Heart left ventricle (tissue), 7 donors: ENCODE results near the gene MEST.

DNA sequence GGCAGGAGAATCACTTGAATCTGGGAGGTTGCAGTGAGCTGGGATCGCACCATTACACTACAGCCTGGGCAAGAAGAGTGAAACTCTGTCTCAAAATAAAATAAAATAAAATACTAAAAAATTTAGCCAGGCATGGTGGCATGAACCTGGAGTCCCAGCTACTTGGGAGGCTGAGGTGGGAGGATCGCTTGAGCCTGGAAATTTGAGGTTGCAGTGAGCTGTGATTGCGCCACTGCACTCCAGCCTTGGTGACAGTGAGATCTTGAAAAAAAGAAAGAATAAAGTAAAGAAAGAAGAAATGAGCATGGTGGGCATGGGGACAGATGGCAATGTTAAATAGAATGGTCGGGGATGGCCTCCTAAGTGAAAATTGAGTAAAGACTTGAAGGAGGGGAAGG, 26.4 kb upstream of the GARIN1A start:
- PRO-cap, 6 experiments = no peak in any of the 6 experiments
- RAMPAGE, long total RNA, 2 experiments = no peak in any of the 2 experiments
- RRBS = no CpG with 5 or more reads among the region's 4 CpGs

DNA sequence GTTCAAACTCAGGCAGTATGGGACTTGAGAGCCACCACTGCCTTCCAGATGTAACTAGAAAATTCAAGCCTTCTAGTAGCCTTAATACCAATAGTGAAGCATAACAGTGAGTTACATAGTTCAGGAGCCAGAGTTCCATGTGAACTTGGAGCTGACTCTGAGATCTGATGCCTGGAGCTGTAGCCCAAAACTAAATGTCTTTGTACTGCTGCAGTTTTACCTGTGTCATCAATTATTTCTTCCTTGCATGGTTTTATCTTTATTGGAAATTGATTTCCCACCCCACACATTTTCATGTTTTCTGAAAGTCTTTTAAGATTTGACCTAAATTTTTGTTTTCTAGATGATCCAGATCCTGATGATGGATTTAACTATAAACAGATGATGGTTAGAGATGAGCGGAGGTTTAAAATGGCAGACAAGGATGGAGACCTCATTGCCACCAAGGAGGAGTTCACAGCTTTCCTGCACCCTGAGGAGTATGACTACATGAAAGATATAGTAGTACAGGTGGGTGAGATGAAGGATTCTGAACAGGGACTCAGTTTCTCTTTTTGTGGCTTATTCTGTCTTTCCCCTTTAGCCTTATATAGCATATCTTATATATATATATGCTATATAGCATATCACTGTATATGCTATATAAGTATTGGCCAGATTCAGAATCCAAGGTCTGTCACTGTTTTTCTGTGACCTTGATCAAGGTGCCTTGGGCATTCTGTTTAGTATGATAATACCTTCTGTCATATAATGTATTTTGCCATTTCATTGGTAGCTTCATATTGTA, 16.9 kb downstream of the OPN1SW start:
- PRO-cap, 6 experiments = no peak in any of the 6 experiments
- RAMPAGE, long total RNA, 2 experiments = no peak in any of the 2 experiments
- RRBS = no CpG with 5 or more reads among the region's 1 CpG

DNA sequence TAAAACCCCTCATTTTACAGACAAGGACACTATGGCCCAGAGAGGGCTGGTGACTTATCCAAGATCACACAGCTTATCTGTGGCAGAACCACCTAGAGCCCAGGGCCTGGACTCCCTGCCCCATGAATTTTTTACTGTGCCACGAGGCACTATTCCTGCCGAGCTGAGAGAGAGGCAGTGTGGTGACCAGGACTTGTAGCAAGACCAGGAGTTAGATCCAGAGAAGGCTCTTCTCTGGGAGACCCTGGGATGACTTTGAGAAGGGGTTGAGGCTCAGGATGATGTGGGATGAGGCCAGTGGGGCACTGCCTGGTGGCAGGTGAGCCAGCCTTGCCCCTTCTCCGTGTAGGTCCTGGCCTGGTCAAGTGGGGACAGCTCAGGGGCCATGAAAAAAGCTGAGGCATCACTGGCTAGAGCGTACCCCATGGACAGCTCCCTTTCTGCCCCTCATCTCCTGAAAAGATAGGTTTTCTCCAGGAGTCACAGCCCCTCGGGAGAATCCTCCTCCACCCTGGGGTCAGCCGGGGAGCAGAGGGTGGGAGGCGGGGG, 5.7 kb downstream of the FLNC start:
- PRO-cap, 6 experiments = peak in 1 of 6 experiments; most common plus-strand start position 255 of the sequence (in 1)
- RAMPAGE, long total RNA, 2 experiments = no peak in any of the 2 experiments
- RRBS = no CpG with 5 or more reads among the region's 7 CpGs

- PRO-cap, 6 experiments = no peak in any of the 6 experiments
- RAMPAGE, long total RNA, 2 experiments = no peak in any of the 2 experiments
- RRBS = 58% methylated on average over 4 of the region's 24 CpGs
Measured at GRCh38 chr7:128883578-128884652, 17.8 kb downstream of the ATP6V1FNB start.

DNA sequence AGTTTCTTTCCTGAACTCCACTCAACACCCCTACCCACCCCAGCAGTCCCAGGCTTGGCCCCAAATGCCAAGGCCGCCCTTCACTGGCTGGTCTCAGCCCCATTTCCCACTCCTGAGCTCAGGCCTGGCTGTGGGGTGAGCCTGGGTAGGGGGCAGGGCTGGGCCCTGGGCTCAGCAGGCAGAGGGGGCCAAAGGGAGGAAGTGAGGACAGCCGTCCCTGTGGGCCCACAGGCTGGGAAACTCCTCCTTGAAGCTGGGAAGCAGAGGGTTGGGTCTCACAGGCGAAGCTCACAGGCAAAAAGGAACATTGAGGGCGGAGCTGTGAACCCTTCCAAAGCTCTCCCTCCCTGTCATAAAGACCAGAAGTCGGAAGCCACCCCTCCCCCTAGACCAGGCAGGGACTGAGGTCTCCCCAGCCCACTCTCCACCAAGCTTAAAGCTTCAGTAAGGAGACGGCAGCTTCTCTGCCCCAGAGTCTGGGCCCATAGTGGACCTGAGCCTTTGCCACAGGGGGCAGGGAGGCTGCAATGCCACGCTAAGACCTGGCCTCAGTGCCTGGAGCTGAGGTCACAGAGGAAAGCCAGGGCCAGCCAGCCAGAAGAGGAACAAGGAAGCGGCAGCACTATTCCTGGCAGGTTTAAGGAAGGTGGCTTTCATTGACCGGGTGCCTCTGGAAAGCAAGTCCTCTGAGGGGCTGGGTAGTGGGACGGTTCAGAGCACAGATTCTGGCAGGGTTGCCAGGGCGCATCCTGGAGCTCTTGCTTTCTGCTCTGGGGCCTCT, 1.0 kb upstream of the KCP start:
- PRO-cap, 6 experiments = peak in 2 of 6 experiments; most common plus-strand start position 362 of the sequence (in 2); most common minus-strand start position 306 of the sequence (in 1)
- RAMPAGE, long total RNA, 2 experiments = no peak in any of the 2 experiments
- RRBS = no CpG with 5 or more reads among the region's 11 CpGs

- PRO-cap, 6 experiments = no peak in any of the 6 experiments
- RAMPAGE, long total RNA, 2 experiments = no peak in any of the 2 experiments
- RRBS = 1% methylated on average over 10 of the region's 23 CpGs
Measured at GRCh38 chr7:128938385-128938815, 673 bp downstream of the IRF5 start.

DNA sequence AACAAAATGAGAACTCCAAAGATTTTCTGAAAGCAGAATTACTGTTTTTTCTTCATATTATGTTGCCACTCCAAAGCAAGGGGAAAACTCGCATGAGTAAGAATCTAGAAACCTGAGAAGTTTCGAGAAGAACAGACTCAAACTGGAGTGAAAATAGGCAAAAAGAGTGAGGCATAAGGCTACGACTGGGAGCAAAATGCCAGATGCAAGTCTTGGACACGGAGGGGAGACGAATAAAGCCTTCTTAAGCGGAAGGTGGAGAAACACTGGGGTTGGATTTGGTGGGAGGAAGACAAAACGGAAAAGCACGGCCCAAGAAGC, 911 bp downstream of the TNPO3 start:
- PRO-cap, 6 experiments = no peak in any of the 6 experiments
- RAMPAGE, long total RNA, 2 experiments = no peak in any of the 2 experiments
- RRBS = no CpG with 5 or more reads among the region's 8 CpGs

GRCh38 chr7:129188885-129189860, 740 bp downstream of the SMO start:
- PRO-cap, 6 experiments = peak in 1 of 6 experiments; most common plus-strand start chr7:129189380 (in 1); most common minus-strand start chr7:129189316 (in 1)
- RAMPAGE, long total RNA, 2 experiments = no peak in any of the 2 experiments
- RRBS = 2% methylated on average over 55 of the region's 89 CpGs

DNA sequence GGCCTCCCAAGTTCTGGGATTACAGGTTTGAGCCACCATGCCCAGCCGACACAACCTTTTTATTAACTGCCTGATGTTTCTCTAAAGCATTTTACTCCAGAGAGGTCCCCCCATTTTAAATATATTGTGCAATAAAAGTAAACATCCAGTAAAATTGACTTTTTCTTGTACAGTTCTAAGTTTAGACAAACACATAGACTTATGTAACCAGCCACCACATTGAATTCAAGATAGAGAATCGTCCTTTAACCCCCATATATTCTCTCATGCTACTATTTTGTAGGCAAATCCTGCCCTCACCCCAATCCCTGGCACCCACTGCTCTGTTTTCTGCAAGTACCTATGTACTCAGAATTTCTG, 12.8 kb downstream of the SMO start:
- PRO-cap, 6 experiments = no peak in any of the 6 experiments
- RAMPAGE, long total RNA, 2 experiments = no peak in any of the 2 experiments
- RRBS = no CpG with 5 or more reads among the region's 2 CpGs

DNA sequence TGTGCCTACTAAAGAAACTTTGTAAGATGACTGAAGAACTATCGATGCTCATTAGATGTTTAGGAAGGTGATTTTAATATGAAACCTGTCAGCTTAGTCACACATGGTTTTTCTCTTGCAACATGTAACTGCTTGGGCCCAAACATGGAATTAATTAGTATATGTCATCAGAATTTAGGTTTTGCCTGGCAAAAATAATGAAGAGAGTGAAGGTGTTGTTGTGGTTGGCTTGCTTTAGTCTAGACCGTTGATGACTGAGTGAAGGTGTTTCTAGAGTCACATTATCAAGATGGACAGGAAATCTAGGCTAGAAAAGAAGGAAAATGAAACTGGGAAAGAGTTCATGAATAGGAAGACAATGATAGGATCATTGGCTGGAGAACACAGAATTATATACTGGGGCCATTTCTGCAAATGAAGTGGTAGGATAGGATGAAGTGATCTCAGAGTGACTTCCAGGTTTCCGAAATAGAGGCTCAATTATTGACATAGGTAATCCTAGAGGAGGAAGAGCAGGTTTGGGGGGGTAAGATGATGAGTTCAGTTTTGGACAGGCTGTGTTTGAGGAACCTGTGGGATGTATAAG, 88.8 kb upstream of the STRIP2 start:
- PRO-cap, 6 experiments = no peak in any of the 6 experiments
- RAMPAGE, long total RNA, 2 experiments = no peak in any of the 2 experiments
- RRBS = no CpG with 5 or more reads among the region's 3 CpGs

DNA sequence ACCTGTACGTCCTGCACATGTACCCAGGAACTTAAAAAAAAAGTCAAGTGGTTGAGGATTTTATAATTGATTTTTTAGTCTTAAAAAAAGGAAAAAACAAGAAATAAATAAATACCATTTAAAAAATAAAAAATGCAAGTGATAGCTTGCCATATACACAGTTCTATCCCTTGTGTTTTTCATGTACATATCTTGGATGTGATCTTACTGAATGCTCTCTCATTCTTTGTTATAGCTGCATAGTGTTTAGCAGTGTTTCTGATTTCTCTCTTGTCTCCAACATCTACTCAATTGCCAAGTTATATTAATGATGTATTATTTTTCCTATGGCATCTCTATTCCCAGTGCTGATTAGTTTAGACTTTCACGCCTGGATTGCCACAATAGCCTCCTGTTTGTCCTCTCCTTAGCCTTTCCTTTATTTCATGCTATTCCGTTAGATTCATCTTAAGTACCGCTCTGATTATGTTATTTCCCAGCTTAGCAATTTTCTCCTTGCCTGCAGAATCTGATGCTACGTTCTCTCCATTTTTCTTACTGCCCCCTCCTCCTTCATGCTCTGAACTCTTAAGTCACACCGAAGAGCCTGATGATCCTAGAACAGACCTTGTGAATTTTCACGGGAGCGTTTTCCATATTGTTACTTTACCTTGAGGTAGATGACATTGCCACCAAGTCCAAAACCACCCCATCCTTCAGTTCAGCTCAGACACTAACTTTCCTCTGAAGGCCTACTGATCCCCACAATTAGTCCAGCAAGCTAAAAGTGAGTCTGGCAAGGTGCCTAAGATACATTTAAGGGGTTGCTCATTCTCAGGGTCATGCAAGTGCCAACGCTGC, 6.8 kb upstream of the NRF1 start:
- PRO-cap, 6 experiments = no peak in any of the 6 experiments
- RAMPAGE, long total RNA, 2 experiments = no peak in any of the 2 experiments
- RRBS = no CpG with 5 or more reads among the region's 9 CpGs

- PRO-cap, 6 experiments = peak in 5 of 6 experiments; most common plus-strand start chr7:129739652 (in 2); most common minus-strand start chr7:129739513 (in 3)
- RAMPAGE, long total RNA, 2 experiments = no peak in any of the 2 experiments
- RRBS = no CpG with 5 or more reads among the region's 5 CpGs
Measured at GRCh38 chr7:129739440-129740028, 128.0 kb downstream of the NRF1 start.

GRCh38 chr7:129770347-129770915, 158.9 kb downstream of the NRF1 start:
- PRO-cap, 6 experiments = no peak in any of the 6 experiments
- RAMPAGE, long total RNA, 2 experiments = no peak in any of the 2 experiments
- RRBS = no CpG with 5 or more reads among the region's 14 CpGs

DNA sequence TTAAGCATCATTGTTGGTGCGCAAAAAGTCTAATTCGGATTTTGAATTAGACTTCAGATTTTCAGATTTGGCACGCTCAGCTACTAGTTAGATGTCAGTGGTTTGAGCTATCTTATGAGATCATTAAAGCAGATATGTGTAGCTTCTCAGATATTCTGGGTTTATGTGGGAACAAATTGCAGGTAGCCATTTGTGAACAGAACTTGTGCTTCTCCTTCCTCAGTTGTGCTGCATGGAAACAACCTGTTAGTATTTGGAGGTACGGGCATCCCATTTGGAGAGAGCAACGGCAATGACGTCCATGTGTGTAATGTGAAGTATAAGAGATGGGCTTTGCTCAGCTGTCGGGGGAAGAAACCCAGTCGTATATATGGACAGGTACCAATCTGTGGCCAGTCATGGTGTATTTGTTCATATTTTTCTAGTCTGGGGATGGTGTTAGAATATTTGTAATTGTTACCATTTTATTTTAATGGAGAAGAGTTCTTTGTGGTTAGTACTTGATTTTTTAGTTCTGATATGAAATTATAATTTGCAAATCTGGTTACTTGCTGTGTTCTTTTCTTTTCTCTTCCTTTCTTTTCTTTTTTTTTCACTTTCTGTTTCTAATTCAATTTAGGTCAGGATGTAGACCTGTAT, 50.3 kb downstream of the KLHDC10 start:
- PRO-cap, 6 experiments = no peak in any of the 6 experiments
- RAMPAGE, long total RNA, 2 experiments = no peak in any of the 2 experiments
- RRBS = no CpG with 5 or more reads among the region's 8 CpGs

- PRO-cap, 6 experiments = no peak in any of the 6 experiments
- RAMPAGE, long total RNA, 2 experiments = no peak in any of the 2 experiments
- RRBS = no CpG with 5 or more reads among the region's 12 CpGs
Measured at GRCh38 chr7:130157632-130158438, 47.4 kb downstream of the TMEM209 start.

DNA sequence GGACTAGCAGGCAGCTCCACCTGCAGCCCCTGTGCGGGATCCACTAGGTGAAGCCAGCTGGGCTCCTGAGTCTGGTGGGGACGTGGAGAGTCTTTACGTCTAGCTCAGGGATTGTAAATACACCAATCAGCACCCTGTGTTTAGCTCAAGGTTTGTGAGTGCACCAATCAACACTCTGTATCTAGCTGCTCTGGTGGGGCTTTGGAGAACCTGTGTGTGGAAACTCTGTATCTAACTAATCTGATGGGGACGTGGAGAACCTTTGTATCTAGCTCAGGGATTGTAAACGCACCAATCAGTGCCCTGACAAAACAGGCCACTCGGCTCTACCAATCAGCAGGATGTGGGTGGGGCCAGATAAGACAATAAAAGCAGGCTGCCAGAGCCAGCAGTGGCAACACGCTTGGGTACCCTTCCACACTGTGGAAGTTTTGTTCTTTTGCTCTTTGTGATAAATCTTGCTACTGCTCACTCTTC, 22.8 kb downstream of the SSMEM1 start:
- PRO-cap, 6 experiments = no peak in any of the 6 experiments
- RAMPAGE, long total RNA, 2 experiments = no peak in any of the 2 experiments
- RRBS = no CpG with 5 or more reads among the region's 7 CpGs

- PRO-cap, 6 experiments = peak in 3 of 6 experiments; most common plus-strand start chr7:130492101 (in 3); most common minus-strand start chr7:130491982 (in 1)
- RAMPAGE, long total RNA, 2 experiments = no peak in any of the 2 experiments
- RRBS = 22% methylated on average over 29 of the region's 94 CpGs
Measured at GRCh38 chr7:130491588-130492825, at the start of gene MEST. Gene MEST, plus strand, starts transcription at chr7:130492085.

DNA sequence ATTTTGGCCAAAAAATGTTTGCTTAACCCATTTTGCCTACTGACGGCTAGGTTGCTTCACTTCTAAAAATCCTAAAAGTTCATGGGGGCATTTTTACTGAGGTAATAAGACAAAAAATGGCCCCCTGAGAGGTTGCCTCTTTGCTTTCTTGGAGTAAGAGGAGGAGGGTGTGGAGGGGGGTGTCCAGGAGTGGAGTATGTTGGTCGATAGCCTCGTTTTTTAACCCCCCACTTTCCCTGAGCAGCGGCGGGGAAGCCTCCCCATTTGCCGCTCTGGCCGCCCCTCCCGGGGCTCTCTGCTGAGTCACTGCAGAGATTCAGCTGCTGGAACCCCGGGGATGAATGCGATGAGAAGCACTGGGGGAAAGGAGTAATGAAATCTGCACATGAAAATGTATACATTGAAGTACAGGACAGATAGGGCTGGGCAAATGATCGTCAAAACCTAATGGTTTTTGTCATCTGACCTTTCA, 1.6 kb downstream of the MEST start:
- PRO-cap, 6 experiments = no peak in any of the 6 experiments
- RAMPAGE, long total RNA, 2 experiments = no peak in any of the 2 experiments
- RRBS = 50% methylated on average over 1 of the region's 11 CpGs

GRCh38 chr7:130510021-130510700, 18.3 kb downstream of the MEST start:
- PRO-cap, 6 experiments = no peak in any of the 6 experiments
- RAMPAGE, long total RNA, 2 experiments = no peak in any of the 2 experiments
- RRBS = no CpG with 5 or more reads among the region's 2 CpGs

DNA sequence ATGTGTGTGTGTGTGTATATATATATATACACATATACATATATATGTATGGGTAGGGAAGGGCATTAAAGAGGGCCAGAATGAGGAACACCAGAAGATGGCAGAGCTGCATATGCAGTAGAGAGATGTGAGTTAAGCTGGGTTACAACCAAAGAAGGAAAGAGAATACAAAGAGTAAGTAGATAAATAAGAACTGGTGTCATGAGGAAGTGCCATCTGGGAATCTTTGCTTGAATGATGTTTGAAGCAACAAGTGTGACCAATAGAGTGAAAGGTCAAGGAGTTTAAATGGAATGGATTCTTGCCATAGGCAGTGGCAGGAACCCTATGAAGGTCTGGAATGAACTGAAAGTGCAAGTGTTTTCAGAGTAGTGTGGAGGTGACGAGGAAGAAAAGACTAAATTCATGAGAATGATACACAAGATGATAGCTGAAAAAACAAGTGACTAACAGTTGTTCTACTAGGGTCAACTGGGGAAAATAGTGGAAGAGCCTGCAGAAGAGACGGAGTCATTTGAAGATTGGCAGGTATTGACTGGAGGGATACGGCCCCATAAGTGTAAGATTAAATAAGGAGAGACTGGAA, 21.6 kb downstream of the MEST start:
- PRO-cap, 6 experiments = no peak in any of the 6 experiments
- RAMPAGE, long total RNA, 2 experiments = no peak in any of the 2 experiments
- RRBS = no CpG with 5 or more reads among the region's 3 CpGs